Psoas muscle (tissue), 2 donors: Measurements from ENCODE around the genes DOP1A, ZNF292 and CFAP206.

DNA sequence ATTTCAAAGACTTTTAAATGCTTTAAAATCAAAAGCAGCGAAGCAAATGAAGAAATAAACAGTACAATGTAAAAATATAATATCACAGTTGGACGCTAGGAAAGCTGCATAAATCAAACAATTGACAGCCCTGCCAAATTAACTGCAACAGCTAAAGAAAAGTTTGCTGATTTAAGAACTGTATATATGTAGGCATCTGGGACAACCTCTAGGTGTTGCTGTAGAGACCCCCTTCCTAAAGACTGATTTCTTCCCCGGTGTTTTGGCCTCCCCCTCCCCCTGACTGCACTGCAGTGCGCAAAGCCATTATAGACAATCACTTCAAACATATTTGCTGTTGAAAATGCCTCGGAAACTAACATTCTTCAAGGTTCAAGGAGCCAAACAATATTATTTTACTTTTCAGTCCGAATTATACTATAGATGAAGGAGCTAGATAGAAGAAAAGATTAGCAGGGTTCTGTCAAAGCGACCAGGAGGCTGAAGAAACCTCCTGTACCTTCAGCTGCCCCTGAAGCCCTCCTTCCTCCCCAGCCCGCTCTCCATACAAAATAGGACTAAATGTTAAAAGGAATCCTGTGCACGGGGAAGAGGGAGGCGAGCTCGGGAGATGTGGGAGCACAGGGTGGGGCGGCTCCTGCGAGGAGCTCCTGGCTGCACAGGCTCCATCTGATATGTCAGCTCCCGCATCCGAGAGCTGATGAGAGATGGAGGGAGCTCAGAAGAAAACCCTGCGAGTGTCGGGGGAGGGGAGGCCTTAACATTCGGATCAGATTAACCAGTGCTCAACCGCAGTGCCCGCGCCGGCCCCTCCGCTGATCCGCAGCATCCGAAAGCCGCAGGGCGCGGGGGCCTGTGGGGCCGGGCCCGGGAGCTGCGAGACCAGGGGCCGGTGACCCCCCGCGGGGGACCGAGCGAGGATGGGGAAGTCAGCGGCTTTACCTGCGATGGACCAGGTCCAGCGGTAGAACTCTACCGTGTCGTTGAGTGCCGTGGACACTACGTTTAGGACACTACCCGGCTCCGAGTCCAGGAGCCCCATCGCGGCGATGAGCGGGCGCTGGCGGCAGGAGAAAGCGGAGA, 774 bp downstream of the ELOVL4 start:
- PRO-cap, 2 experiments = no peak in any of the 2 experiments

- PRO-cap, 2 experiments = no peak in any of the 2 experiments
These were observed 68.3 kb upstream of the TENT5A start for GRCh38 chr6:81820801-81821253.

GRCh38 chr6:81837853-81838544, 85.5 kb upstream of the TENT5A start:
- PRO-cap, 2 experiments = no peak in any of the 2 experiments

- PRO-cap, 2 experiments = no peak in any of the 2 experiments
These were observed 139.5 kb upstream of the TENT5A start for GRCh38 chr6:81891903-81892362.

- PRO-cap, 2 experiments = no peak in any of the 2 experiments
These were observed 142.4 kb upstream of the TENT5A start for GRCh38 chr6:81894857-81895280.

GRCh38 chr6:81934247-81934771, 181.8 kb upstream of the TENT5A start:
- PRO-cap, 2 experiments = no peak in any of the 2 experiments

GRCh38 chr6:81938237-81939021, 185.9 kb upstream of the TENT5A start:
- PRO-cap, 2 experiments = no peak in any of the 2 experiments

- PRO-cap, 2 experiments = no peak in any of the 2 experiments
These were observed 81.0 kb downstream of the IBTK start for GRCh38 chr6:82166390-82167064.

- PRO-cap, 2 experiments = no peak in any of the 2 experiments
These were observed 66.2 kb downstream of the IBTK start for GRCh38 chr6:82181398-82181597.

- PRO-cap, 2 experiments = no peak in any of the 2 experiments
These were observed 33.2 kb downstream of the IBTK start for GRCh38 chr6:82214254-82214815.

DNA sequence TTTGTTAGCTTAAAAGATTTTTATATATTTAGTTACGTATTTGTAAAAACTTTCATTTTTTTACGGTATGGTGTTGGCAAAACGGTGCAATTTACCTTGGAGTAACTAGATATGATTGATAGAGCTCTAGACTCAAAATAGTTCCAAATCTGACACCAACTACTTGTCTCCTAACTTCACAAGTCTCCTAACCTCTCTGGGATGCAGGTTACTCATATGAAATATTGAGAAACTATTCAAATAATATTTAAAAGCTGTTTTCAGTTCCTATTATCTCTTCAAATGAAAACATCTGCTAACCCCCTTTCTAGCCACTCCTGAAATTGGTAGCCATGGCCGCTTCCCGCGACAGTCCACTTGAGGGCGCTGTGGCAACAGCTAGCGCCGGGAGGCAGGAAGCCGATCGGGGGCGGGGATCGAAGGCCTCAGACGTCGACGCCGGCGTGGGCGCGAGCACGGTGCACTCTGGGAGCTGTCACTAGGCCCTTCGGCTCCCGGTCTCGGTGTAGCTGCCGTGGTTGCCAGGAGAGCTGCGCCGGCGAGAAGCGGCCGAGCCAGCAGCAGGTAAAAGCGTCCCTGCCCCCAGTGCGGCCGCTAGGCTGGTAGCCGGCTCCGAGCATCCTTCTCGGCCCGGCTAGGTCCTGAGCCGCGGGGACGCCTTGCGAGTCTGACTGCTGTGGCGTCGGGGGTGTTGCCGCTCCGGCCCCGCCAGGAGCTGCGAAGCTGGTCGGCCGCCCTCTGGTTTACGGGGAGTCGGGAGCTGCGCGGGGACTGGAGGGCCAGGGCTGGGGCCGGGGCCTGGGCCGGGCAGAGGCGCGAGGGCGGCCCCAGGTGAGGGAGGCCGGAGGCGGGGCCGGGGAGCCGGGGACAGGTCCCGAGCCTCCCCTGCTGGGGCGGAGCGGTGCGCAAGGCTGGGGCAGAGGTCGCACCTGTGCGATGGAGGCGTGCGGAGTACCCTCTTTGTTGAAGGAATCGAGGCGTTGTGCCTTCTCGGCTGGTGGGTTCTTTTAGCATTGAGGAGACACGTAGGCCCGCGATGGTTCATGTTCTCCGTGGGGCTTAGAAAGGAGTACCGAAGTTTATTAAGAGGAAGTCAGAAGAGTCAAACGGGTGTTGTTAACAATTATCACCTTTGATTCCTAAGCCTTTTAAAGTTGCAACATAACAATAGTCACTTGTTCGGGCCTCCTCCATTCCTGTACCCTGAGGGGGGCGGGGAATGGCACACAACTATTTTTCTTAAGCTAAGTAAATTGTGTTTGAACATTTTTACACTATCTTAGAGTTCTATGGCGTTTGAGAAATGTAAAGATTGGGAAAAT, at the start of gene DOP1A:
DOP1A (plus strand) TSS at position 456 of the 1,322 bp plus-strand sequence.
- PRO-cap, 2 experiments = peak in 2 of 2 experiments; most common plus-strand start position 506 of the sequence (in 1)

DNA sequence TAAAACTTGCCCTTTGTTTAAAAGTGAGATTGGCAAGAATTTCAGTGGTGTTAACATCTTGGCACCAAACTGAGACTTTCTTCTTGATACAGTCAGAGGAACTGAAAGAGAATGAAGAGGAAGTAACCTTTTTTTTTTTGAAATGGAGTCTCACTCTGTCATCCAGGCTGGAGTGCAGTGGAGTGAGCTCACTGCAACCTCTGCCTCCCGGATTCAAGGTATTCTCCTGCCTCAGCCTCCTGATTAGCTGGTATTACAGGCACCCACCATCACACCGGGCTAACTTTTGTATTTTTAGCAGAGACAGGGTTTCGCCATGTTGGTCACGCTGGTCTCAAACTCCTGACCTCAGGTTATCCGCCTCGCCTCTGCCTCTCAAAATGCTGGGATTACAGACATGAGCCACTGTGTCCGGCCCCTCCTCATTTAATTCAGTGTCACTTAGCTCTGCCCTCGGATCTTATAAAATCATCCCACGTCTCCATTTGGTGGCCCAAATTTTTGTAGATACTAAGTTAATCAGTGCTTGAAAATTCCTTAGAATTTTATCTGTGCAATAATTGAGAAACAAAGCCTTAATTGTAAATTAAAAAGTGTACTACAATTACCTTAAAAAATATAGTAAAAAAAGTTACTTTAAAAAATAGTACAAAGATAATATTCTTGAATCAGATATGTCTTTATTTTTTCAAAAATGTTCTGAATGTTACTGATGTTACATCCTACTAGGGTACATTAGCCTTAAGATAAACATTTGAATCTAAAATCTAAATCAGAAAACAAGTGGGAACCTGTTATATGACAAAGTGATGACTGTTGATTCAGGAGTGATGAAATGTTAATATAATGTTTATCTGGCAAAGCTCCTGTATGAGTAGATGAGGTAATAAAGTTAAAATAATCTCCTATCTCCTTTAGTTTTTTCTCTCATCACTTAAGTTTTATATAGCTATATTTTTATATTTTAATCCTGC, 3.9 kb downstream of the DOP1A start:
- PRO-cap, 2 experiments = no peak in any of the 2 experiments

- PRO-cap, 2 experiments = no peak in any of the 2 experiments
These were observed 33.1 kb upstream of the ME1 start for GRCh38 chr6:83463869-83464362.

DNA sequence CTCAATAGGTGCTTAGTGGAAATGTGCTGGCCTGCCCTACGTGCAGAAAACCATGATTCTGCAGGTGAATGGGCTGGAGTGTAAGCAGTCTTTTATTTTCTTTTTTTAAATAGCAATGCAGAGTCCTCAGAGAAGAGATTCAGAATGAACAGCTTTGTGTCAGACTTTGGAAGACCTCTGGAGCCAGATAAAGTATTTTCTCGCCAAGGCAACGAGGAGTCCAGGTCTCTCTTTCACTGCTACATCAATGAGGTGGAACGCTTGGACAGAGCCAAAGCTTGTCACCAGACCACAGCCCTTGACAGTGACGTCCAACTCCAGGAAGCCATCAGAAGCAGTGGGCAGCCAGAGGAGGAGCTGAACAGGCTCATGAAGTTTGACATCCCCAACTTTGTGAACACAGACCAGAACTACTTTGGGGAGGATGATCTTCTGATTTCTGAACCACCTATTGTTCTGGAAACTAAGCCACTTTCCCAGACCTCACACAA, 55.5 kb downstream of the MRAP2 start:
- PRO-cap, 2 experiments = no peak in any of the 2 experiments

DNA sequence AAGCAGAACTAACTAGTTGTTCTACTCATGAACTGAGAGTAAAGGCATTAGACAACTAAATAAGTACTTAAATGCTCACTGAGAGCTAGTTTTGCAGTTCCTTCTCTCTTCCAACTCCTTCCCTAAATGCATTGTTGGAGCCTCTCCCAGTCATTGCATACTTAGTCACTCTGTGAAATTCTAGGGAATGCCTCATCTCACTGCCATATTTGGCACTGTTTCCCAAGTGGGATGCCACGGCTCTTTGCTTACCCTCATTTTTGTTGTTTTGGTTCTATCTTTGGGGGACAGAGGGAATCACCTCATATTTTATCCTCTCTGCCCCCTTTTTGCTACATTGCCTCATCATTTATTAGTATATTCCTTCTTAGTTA, 183.9 kb upstream of the CEP162 start:
- PRO-cap, 2 experiments = no peak in any of the 2 experiments

DNA sequence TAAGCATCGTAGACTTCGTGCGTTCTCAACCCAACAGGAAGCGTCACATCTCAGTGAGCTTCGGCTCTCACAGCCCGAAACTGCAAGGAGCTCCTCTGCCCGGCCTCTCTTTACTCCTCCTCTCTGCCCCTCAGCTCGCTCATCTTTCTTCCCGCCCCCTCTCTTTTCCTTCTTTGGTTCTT, 520 bp upstream of the NT5E start:
- PRO-cap, 2 experiments = no peak in any of the 2 experiments

- PRO-cap, 2 experiments = no peak in any of the 2 experiments
These were observed 44.9 kb downstream of the NT5E start for GRCh38 chr6:85494436-85495441.

GRCh38 chr6:87154479-87154776, 937 bp upstream of the ZNF292 start:
- PRO-cap, 2 experiments = no peak in any of the 2 experiments

DNA sequence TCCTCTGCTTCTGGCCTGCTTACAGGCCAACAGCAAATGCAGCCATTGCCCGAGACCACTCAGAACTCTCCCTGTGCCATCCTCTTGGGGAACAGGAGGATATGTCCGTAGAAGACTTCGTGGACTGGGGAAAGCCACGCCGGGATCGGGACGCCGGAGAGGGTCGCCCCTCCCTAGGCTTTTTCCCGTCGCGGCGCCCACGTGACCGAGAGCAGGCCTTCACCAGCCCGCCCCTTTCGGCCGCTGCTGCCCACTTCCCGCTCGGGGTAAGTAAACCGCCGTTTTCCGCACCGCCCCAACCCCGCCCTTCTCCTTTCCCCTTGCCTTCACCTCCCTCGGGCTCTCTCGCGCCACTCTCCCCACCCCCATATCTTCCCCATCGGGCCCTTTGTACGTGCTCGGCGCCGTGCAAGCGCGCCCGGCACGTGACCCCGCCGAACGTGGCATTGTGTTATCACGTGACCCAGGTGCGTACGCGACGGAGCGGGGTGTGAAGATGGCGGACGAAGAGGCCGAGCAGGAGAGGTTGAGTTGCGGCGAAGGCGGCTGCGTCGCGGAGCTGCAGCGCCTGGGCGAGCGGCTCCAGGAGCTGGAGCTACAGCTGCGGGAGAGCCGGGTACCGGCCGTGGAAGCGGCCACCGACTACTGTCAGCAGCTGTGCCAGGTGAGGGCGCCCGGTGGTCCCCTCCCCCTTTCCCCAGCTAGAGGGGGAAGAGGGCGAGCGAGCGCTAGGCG, at the start of gene ZNF292:
ZNF292 (plus strand) TSS at position 470 of the 735 bp plus-strand sequence.
- PRO-cap, 2 experiments = peak in 2 of 2 experiments; most common plus-strand start position 470 of the sequence (in 2); most common minus-strand start position 175 of the sequence (in 2)

GRCh38 chr6:87407535-87408529, at the start of gene CFAP206:
TSS of gene CFAP206 (plus strand) at chr6:87407972.
- PRO-cap, 2 experiments = no peak in any of the 2 experiments